Skin of body (tissue), 2 donors: ENCODE measurements around the gene SALL1.

GRCh38 chr16:49132701-49133032, 149.0 kb downstream of the CBLN1 start:
- RAMPAGE, long total RNA = no peak

DNA sequence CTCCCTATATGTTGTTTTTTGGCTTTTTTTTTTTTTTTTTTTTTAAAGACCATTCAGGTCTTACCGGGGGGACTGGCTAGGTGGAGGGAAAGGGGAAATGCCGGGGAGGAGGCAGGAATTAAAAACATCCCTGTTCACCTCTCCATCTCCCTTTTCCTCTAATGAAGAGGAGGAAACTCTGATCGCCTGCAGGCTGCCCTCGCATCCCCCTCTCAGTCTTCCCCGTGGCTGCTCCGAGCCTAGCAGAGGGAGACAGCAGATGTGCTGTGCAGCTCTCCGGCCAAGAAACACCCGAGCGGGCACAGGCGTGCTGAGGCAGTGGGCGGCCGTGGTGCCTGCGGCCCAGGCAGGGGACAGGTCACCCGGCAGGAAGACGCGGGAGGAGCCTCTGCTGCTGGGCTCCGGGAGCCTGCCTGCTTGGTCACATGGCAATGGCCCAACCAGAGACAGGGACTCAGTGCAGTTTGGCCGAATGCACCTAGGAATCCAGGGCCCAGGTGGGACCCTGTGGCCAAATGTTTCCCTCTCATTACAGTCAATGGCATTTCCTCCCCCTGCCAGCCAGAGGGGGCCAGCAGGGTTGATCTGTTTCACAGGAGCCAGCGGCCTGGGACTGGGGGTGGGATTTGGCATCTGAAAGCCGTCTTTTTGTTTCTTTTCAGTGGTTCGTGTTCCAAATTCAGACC, 118.1 kb downstream of the C16orf78 start:
- RAMPAGE, long total RNA = no peak

- RAMPAGE, long total RNA = no peak
Observed at GRCh38 chr16:49557097-49557576, 183.5 kb downstream of the C16orf78 start.

DNA sequence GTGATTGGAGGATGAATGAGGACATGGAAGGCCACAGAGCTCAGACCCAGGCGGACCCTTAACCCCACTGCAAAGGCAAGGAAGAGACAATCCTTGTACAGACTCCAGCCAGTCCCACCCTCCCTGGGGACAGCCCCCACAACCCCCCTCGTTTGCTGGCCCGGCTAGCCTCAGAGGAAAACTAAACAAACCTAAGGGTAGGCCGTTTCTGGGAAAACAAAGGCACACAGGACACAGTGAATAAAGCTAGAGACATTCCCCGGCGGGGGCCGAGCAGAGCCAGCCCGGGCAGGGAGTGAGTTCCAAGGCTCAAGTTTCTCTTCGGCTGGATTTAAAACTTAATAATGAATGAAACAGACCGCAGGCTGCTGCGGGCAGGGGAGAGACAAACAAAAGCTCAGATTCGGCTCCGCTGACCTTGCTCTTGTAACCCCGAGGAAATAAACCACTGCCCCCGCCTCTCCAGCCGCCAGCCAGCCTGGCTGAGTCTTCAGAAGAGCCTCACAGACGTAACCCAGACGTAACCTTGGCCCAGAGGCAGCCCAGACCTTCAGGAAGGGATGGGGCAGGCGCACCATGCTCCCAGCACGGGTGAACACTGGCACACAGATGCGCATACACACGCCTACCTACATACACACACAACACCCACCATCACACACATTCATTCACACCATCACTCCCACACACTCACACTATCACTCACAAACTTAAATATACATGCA, 216.1 kb downstream of the ZNF423 start:
- RAMPAGE, long total RNA = no peak

DNA sequence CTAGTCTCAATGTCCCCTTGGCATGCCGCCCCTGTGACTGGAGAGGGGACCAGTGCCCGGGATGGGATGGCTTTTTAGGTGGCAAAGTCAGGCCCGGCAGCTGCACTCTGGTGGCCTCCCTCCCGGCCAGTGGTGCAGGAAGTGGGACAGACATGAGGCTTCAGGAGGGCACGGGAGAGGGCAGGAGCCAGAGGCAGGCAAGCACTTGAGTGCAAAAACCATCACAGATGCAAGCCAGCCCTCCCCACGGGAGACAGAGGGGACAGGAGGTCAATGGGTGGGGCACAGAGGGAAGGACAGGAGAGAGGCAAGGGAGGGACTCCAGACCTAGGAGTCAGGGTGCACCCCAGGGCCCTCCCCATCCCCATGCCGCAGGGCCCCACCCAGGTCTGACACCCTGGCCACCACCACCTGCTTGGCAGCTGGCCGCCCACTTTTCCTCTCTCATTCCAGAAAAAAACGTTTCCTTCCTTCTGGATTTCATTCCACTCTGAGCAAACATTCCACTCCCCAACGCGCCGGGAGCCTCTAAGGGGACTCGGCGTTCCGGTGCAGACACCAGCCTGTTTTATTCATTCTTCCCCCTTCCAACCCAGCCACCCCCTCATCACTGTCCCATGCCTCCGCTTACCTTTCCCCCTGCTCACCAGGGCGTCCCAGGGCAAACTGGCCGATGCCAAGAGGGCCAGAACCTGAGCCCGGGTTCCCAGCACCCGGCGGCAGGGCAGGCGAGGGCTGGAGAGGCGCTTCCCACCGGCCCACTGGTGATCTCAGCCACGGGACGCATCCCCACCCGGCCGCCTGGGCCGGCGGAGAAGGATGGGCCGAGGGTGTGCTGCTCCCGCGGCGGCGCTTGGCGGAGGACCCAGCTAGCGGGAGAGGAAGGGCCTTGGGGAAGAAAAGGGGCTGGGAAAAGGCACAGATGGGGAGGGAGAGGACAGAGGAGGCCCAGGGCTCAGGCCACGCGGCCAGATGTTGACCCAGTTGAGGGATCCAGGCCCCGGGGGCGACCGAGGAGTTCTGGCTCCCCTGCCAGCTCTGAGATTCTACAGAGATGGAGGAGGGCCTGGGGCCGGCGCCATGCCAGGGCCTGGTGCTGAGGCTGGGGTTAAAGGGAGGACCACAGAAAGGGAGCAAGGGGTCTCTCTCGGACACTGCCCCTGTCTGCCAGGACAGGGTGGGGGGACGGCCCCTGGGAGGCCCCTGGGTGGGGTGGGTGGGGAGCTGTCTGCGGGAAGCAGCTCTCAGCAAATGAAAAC, 192.0 kb downstream of the ZNF423 start:
- RAMPAGE, long total RNA = no peak

GRCh38 chr16:49775968-49776605, 79.8 kb downstream of the ZNF423 start:
- RAMPAGE, long total RNA = no peak

DNA sequence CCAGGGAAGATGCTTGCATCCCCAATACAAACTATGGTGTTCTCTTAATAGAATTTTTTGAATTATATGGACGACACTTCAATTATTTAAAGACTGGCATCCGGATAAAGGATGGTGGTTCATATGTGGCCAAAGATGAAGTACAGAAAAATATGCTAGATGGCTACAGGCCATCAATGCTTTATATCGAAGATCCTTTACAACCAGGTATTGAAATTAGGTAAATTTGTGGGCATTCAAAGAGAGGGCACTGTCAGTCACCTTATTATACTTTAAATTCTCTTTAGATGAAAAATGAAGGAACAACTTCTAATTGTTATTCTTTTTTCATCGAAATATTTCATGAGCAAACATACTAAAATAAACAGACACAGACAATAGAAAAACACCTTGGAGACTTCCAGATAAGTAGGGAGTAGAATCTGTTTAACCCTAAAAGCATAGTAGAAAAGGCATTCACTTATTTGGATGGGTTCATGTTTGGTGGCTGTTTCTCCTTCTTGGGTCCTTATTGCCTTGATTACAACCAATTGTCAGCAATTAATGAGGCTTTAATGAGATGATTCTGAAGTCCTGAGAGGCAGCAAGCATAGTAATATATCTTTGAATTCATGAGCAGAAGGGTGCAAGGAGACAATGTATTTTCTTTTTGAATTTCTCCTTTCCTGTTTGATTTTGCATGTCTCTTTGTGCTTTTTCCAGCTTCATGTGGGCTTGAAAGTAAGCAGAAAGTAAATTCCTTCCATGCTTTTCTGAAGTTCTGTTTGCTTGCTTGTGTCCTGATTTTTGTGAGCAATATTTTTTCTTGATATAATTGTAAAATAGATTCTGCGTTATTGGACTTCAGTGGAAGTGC, 42.9 kb upstream of the ADCY7 start:
- RAMPAGE, long total RNA = no peak

DNA sequence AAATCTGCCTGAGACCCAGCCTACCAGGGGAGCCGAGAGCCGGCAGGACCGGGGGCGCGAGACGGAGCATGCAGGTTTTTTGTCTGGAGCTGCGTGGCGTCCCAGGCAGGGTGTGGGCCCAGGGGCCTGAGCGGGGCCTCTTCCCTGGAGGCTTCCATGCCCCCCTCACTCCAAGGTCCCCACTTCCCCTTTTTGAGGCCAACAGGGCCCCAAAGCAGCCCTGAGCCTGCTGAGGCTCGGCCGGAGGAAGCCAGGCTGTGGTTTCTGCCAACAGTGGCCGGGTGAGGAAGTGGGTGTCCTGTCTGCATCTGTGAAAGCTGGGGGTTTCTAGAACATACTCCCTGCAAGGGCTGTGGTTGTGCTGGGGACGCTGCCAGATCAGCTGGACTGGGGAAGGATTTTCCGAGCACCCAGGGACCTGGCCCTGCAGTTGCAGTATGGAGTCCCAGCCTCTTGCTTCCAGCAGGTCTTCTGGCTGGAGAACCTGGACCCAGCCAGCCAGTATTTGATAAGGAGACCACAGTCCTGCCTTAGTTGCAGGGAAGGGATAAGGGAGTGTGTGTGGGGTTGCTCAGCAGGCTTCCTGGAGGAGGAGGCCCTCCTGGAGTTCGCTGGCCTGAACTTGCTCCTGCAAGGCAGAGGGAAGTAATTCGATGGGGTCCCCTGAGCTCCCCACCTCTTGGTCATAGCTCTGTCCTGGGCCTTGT, 15.7 kb downstream of the ADCY7 start:
- RAMPAGE, long total RNA = no peak

DNA sequence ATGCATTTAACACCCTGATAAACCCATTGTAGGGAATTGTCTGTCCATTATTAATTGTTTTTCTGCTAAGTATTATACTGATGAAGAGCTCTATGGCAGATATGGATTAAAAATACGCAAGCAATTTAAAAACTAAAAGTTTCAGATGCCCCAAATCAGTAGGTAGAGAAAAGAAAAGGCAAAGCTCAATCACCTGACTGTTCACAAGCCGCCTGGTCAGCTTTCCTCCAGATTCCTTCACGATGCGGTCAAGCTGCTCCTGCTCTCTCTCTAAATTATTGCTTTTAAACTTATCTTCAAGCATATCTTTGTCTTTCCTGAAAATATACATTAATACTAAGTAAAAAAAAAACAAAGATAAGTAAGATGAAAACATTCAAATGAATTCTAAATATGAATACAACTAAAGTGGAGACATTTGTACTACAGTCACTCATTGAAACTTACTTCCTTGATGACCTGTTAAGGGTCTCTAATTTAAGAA, 35.4 kb downstream of the BRD7 start:
- RAMPAGE, long total RNA = no peak

GRCh38 chr16:50367956-50368563, 728 bp downstream of the BRD7 start:
- RAMPAGE, long total RNA = no peak

- RAMPAGE, long total RNA = no peak
Observed at GRCh38 chr16:50666564-50667084, 14.5 kb downstream of the SNX20 start.

DNA sequence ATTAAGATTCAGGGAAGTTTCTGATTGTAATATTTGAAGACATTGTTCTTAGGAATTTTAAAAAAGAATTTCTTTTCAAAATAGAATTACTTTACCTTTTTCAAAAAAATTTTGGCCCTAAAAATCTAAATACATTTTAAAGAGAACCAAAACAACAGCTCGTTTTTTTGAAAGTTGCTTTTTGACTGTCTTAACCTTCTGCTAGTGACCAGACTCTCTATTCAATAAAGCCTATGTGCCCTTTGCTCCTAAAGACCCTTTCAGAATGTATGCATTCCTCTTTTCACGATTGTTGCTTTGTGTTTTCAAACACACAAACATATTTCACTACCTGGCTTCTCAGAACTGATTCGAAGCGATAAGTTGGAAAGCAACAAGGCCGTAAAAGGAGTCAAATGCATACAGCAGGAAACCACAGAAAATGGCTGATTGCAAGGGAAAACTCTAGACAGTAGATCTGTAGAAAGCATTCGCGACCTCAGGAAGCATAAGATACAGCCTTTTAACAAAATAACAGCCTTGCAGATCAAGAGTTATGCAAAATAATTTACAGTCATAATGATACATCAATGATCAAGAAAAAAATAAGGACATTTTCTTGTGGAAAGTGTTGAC, 5.2 kb downstream of the CYLD start:
- RAMPAGE, long total RNA = no peak

- RAMPAGE, long total RNA = no peak
Observed at GRCh38 chr16:50788431-50788648, 46.5 kb downstream of the CYLD start.

- RAMPAGE, long total RNA = no peak
Observed at GRCh38 chr16:50841059-50841575, 99.2 kb downstream of the CYLD start.

- RAMPAGE, long total RNA = no peak
Observed at GRCh38 chr16:50927927-50928405, 186.1 kb downstream of the CYLD start.

DNA sequence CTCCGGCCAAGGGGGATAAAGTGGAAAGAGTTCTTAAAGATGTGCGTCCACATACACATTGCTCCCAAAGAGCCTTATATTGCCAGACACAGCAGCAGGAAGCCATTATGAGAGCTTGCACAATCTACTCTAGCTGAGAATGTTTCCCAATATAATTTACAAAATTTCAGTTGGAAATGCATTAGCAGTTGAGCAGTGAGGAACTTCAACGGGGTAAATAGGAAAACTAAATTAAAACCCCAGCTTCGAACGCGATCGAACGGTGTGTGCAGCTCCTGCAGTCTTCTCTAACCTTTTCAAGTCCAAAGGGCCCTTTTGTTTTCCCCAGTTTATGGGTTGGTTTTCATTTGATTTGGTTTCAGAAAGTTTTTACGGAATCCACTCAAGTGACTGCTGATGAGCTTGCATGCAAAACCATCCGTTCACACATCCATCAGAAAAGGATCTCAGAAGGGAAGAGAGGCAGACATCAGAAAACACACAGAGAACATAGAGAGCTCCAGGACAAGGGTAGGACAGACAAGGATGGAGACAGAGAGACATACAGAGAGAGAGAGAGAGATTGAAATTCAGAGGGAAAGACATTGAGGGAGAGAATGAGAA, 95.4 kb downstream of the SALL1 start:
- RAMPAGE, long total RNA = no peak

GRCh38 chr16:51056298-51056807, 94.7 kb downstream of the SALL1 start:
- RAMPAGE, long total RNA = no peak

- RAMPAGE, long total RNA = no peak
Observed at GRCh38 chr16:51151182-51152187, at the start of gene SALL1. TSS of gene SALL1 (minus strand) at chr16:51151270.

GRCh38 chr16:51522773-51523367, 371.8 kb upstream of the SALL1 start:
- RAMPAGE, long total RNA = no peak

GRCh38 chr16:51524817-51525386, 373.8 kb upstream of the SALL1 start:
- RAMPAGE, long total RNA = no peak